LNCaP clone FGC (cell line): Measurements from ENCODE around the gene H2AB3.

GRCh38 chrX:154408434-154409093 lies 490 bp downstream of the DNASE1L1 start:
- RRBS, 2 experiments = no CpG with 5 or more reads among the region's 10 CpGs

DNA sequence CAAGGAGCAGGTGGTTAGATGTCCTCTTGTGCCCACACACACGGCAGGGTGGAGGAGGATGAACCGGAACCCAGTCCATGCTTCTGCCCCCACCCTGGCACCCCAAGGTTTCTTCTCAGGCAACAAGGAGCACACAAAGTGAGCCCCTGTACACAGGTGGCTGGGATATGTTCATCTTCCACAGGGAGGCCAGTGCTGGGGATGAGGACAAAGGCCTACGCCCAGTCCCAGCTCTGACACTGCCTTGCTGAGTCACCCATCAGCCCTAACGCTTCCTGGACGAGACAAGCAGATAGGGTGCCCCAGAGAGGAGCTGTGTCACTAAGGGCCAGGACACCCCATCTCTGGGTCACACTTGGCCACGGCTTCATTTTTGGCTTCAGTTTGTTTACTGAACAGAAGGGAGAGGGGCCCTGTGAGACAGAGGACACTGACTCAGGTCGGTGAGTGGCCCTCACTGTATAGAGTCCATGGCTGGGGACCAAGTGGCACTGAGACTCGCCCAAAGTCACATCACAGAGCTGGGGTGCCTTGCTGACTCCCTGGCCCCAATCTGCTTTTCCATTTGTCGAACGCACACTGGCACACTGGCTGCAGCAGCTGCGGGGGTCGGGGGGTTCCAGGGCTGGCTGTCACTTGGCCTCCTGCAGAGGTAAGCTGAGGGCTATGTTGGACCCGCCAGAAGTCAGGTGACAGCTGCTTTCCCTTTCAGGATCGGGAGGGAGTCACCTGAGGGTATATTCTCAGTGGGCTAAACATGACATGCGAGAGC lies 1.8 kb downstream of the UBL4A start:
- RRBS, 2 experiments = no CpG with 5 or more reads among the region's 15 CpGs

DNA sequence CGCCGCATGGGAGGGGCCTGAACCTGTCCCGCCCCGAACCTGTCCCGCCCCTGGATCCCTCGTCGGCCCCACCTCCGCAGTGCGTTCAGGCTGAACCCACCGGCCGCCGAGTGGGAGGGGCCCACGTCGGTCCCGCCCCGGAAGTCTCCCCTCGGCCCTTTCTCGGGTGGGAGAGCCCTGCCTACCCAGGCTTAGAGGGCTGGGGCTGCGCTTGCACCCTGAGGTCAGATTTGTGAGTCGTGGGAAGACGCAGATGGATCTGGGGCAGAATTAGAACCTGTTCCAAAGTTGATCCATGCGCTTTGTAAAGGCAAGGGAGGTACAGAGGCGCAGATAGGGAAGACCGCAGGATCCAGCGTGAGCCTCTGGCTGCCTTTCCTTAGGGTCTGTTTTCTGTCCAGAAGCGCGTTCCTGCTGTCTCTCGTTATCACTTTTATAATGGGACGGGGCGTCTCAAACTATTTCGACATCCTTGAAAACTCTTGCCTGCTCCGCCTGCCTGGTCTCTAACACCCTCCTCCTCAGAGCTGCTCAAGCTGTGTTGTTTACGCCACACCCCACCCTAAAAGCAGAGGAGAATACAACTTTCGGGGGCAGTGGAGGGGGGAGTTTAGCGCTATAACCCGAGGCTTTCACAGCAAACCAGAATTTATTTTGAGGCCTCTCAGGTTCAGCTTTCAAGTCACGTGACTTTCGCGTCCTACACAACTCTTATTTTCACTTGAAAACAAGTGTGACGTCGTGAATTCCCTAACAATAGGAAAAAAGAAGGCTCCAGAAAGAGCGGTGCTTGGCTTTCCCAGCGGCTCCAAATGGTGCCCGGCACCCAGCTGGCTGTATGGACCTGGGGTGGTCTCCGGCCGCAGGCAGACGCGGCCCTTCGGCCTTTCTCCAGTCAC lies 560 bp upstream of the FAM3A start:
- RRBS, 2 experiments = 2% methylated on average over 7 of the region's 49 CpGs

DNA sequence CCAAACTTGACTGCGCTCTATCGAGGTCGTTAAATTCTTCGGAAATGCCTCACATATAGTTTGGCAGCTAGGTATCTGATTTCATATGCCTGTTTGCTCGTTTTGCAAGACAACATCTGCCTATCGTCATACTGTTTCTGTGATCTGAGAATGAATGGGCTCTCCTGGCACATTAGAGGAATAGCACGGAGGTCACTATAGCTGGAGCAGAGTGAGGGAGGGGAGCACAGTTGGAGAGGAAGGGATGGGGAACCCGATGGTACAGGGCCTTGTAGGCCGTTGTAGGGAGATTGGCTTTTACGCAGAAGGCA lies 554 bp downstream of the IKBKG start:
- RRBS, 2 experiments = no CpG with 5 or more reads among the region's 10 CpGs

DNA sequence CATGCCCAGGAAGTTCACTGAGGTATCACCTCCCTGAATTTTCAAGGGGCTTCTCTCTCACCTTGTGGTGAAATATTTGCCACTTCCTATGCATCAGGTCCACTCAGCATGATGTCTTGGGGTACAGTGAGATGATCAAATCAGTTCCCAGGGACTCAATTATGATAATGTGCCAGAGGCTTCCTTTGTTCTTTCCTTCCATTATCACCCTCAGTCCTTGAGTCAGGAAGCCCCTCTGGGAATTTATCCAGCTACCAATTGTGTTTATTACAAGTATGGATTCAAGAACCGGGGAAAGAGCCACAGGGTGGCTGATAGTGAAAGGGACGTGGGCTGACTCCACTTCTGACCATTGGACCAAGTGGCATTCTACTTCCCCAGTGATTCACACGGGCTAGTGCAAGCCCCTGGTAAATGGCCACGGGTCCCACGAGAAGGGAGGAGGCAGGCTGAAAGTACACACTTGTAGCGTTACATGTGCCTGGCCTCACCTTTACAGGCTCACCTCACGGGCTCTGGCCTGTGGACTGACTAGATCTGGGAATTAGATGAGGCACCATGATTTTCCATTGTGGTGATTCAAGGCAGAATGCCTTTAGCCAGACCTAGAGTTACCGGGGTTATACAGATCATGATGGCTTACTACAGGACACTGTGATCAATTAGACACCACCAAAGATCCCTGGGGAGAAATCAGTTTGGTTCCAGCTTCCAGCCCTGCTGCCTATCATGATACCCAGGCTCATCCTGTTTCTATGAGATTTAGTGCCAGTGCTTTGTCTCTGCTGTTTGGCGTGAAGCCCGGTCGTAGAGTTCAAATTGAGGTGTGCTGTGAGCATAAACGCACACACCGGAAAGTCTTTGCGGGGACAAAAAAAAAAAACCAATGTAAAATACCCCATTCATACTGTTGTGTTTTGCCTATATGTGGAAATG lies 1.0 kb upstream of the DKC1 start:
- RRBS, 2 experiments = no CpG with 5 or more reads among the region's 14 CpGs

- RRBS, 2 experiments = 100% methylated on average over 1 of the region's 12 CpGs; no CpG with 5 or more reads in 1 of the 2 experiments
Measured at GRCh38 chrX:154775943-154776700, 13.5 kb downstream of the DKC1 start.

GRCh38 chrX:154799120-154800367 lies 5.7 kb downstream of the MPP1 start:
- RRBS, 2 experiments = no CpG with 5 or more reads among the region's 15 CpGs

DNA sequence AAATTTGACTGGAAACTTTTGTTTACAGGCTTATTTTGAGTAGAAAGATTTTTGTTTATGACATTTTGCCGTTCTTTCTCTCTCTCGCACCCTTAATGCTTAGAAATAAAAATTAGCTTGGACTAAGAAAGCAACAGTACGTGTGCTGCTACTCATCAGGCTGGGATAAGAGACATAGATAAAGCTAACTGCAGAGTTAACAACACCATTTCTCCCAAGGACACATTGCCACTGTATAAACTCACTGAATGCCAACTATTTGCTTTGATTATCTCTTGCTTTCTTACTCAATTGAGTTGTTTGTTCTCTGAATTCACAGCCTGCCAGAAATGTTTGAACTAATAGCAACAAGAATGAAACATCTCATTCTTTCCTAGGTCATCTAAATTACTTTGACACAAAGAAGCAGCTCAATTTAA lies 34.6 kb downstream of the F8 start:
- RRBS, 2 experiments = no CpG with 5 or more reads among the region's 3 CpGs

DNA sequence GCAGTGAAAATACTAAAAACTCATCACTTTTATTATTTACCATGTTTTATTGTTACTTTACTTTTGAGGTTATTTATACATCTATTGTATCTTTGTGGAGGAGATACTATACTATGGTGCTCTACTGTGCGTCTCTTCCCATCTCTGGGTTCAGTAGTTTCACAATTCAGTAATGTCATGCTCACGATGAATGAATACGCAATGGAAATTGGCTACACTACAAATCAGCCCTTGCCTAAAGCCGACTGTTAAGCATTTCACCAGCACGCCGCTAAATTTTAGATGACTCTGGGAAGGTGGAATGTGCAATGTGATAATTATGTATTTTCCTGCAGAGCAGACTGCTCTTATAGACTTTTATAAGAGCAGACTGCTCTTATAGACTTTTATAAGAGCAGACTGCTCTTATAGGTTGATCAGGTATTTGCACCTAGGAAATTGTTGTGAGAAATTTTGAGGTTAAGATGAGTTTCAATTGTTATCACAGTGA lies 1.1 kb downstream of the FUNDC2 start:
- RRBS, 2 experiments = no CpG with 5 or more reads among the region's 6 CpGs

DNA sequence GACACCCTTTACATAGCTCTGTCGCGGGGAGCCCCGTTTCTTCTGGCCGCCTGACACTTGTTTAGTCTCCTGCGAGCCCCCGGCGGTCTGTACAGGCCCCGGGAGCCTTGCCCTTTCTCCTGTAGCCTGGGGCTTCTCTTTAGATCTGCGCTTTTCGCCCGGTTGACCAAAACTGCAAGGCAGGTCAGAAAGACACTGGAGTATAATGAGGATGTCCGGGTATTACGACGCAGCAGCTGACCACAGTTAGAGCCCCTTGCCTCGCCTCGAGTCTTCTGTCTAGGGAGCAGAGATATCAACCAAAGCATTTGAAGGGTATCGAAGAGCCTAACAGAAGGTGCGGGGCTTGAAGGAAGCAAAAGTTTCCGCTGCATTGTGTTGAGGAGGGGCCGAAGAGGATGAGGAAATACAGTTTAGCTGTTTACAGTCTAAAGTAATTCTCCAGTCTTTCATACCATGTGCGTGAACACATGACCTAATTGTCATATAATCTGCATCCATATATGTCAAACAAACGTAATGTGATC lies 525 bp downstream of the BRCC3 start:
- RRBS, 2 experiments = 2 to 6% methylated on average over 4 to 5 of the region's 22 CpGs

GRCh38 chrX:155215432-155215711 lies 888 bp upstream of the VBP1 start:
- RRBS, 2 experiments = no CpG with 5 or more reads among the region's 5 CpGs

DNA sequence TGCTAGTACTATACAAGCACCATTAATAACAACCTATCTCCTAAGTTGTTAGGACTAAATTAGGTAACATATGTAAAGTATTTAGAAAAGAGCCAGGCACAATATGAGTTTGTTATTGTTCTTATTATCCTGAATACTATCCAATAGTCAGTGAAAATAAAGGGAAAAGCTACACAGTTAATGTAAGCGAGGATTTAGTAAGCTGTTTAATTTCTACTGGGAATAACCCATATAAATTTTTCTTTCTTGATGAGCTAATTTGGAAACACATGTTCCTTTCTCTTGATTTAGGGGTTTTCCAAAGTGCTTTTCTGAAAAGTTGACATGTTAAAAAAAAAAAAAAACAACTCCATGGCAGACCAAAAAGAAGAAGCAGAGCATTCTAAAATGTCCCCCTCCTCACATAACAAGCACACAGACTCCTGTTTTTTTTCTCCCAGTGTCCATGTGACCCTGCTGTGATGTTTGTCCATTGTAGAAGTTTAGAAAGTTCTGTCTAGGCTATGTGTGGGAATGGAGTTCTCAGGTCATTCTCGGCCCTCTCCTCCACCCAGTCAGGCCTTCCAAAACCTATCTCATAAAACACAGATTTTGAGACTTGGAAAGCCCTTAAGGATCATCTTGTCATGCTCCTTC lies 895 bp downstream of the CLIC2 start:
- RRBS, 2 experiments = no CpG with 5 or more reads among the region's 2 CpGs

DNA sequence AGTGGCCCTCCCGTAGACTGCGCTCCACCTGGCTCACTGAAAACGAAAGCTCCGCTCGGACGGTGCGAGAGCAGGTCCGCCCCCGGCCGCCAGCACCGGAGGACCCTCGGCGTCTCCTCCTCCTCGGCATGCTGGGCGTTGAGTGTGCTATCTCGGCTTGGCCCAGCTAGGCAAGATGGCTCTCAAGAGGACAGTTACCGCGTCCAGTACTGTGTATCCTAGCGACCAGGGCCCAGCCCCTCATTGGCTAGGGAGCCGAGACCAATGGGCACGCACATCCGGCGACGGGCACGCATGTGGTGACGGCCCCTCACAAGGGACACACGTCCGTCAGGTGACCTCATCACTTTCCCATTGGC lies at the start of gene H2AB3:
H2AB3 (minus strand) TSS at position 208 of the 359 bp plus-strand sequence.
- RRBS, 2 experiments = no CpG with 5 or more reads among the region's 28 CpGs